Measurements from ENCODE around the genes SNX17, NRBP1, MRPL33 and FOSL2.

DNA sequence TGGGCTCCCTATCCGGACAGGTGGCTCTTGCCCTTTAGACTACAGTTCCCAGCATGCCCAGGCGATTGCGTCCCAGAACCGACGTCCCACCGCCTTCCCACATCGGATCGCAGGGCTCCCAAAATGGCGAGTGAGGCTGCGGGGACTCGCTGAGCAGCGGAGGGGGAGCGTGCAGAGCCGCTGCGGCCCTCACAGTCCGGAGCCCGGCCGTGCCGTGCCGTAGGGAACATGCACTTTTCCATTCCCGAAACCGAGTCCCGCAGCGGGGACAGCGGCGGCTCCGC is at the start of gene SNX17:
Gene SNX17, plus strand, starts transcription at position 101 of the 284 bp plus-strand sequence.
- PRO-cap: bidirectional peak, plus-strand start at position 121 of the sequence, minus-strand start outside the sequence

DNA sequence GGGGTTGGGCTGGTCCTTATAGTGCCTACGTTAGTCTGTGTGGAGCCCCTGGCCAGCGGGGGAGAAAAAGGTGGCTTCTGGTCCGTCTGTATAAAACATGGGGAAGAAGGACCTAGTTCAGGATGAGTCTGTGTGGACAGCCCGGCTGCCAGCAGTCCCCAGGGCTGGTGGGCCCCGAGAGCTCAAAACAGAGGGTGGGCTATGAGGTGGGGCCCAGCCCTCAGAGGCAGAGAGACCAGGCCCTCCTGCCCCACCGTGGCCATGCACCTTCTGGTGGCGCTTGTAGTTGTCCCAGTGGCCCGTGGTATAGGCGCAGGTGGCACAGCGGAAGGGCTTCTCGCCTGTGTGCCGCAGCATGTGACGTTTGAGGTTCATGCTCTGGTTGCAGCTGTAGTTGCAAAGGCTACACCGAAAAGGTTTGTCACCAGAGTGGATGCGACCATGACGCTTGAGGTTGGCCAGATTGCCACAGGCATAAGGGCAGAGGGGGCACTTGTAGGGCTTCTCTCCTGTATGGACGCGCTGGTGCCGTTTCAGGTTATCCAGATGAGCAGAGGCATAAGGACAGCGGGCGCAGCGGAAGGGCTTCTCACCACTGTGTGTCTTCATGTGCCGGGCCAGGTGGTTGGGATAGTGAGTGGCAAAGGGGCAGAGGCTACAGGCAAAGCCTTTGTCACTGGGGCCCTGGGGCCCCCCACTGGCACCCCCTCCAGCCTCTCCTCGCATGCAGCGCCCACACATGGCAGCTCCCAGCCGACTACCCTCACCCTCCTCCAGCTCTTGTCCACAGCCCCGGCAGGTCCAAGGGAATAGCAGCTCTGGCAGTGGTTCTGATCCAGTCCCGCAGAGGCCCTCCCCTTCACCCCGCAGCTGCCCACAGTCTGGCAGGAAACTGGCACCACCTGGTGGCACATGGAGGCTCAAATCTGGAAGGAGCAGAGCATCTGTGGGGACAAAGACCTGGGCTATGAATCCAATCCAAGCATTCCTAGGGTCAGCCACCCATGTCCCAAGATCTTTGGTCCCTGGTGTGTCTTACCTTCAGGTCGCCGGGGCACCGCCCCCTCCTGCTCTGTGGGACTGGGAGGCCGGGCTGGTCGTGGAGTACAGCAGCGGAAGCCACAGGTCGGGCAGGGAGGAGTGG is 2.7 kb downstream of the ZNF513 start:
- PRO-cap: no peak

GRCh38 chr2:27381129-27381827 is 744 bp upstream of the ZNF513 start:
- PRO-cap: no peak

DNA sequence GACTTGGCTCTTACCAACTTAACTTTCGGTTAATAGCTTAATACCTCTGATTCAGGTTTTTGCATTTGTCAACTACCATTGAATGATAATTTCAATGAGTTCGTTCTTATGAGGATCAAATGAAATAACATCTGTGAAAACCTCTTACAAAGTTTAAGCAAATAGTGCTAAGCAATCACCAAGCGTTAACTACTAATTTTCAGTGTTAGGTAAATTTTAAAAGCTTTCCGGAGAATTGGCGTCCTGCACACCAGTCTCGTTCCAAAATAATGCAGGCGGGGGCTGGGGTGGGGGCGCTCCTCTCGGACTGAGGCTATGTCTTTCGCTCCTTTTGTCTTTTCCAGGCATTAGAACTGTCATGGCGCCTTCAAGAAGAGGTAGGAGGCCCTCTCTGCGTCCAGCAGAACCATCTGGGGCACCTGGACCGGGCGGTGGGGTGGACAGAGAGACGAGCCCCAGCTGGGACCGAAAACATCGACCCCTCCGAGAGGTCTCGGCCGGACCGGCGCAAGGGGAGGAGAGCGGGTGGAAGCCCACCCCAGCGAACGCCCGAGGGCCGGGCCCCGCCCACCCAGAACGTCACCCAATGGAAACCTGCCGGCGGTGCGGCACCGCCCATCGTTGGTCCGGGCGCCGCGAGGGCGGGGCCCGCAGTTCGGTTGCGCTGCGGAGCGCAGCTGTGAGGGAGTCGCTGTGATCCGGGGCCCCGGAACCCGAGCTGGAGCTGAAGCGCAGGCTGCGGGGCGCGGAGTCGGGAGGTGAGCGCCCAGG is at the start of gene NRBP1:
Gene NRBP1, plus strand, starts transcription at position 658 of the 771 bp plus-strand sequence.
- PRO-cap: bidirectional peak, plus-strand start at position 653 of the sequence, minus-strand start at position 578 of the sequence

- PRO-cap: no peak
Observed at GRCh38 chr2:27622604-27623168, 6.1 kb downstream of the CCDC121 start.

DNA sequence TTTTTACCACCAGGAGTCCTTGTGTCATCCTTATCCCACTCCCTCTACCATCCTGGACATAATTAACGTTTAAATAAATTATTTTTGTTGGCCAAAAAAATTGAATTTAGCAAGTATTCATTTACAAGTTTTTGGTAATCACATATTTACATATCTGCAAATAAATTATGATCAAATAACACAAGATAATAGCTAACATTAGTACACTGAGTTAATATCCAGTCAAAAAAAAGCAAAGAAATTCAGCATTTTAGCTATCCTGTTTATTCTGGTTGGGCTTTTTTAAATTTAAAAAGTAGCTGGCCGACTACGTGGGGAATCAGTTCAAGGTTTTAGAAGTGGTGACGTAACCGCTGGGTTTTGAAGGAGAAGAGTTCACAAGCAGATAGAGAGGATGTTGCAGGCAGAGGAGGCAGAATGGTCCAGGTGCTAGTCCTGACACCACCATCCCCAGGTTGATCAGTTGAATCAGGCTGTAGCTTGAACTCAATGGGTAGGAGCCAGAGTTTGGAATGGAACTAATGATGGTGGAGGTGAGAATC is 43.6 kb downstream of the SLC4A1AP start:
- PRO-cap: no peak

- PRO-cap: no peak
Observed at GRCh38 chr2:27725180-27726005, 46.1 kb upstream of the MRPL33 start.

DNA sequence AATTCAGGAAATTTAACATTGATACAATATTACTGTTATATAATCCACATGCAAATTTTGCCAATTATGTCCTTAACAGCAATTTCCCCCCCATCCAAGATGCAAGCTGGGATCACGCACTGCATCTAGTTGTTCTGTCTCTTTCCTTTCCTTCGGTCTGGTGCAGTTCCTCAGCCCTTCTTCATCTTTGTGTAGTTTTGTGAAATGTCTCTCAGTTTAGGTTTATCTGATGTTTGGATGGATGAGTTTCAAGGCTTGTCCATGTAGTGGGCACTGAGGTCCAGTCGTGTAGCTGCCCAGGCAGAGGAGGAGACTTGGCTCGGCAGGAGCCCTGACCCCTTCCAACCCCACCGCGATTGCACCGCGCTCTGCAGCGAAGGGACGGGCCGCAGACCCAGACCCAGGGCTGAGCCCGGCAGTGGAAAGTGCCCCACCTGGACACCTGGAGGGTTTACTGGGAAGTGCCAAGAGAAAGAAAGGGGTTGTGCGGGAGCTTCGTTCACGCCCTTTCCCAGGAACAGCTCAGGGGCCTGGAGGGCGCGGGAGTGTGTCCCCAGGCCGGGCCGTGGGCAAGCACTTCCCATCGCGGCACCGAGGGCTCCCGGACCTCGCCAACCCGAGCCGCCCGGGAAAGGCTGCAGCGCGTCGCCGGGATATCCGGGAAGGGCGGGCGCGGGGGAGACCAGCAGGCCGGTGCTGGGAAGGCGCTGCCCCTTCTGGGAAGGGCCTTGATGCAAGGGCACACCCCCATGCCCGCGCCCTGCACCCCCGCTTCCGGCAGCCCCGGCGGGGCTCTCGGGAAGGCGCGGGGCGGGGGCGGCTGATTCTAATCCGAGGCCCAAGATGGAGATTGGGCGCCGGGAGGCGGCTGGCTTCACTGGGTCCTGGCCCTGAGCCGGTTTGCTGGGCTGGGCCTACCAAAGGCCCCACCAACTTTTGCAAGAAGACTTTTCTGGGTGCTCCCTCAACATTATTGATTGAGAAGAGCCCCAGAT is 36.2 kb upstream of the MRPL33 start:
- PRO-cap: bidirectional peak, plus-strand start at position 841 of the sequence, minus-strand start at position 603 of the sequence

DNA sequence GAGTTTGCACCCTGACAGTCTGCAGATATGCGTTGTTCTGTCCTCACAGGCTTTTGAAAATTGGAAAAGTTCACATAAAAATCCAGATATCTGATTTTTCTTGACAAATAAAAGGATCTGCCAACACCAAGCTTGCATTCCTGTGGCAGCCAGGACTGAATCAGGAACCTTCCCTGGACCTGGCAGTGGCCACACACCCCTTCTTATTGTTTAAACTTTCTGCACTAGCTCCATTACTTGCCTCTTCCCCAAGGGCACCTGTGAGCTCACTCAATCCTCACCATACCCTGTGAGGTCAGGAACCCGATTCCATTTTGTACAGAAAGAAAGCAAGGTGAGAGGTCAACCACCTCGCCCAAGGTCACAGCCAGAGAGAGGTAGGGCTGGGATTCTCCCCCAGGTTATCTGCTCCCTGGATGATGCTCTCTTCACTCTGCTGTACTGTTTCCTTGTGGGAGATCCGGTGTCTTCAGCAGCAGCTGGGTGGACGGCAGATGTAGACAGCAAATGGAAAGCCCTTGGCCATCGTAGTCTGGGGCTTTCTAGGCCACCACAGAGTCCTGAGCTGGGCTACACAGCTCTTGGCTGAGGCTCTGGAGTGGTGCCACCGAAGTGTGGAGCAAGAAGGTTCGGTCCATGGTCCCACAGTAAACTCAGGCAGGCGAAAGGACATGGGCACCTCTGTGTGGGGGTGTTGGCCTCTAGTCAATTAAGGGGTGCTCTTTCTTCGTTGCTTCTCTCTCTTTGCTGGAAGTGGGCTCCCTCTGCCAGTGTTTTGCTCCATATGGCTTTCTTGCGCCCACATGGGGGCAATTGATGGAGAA is 34.9 kb upstream of the MRPL33 start:
- PRO-cap: no peak

DNA sequence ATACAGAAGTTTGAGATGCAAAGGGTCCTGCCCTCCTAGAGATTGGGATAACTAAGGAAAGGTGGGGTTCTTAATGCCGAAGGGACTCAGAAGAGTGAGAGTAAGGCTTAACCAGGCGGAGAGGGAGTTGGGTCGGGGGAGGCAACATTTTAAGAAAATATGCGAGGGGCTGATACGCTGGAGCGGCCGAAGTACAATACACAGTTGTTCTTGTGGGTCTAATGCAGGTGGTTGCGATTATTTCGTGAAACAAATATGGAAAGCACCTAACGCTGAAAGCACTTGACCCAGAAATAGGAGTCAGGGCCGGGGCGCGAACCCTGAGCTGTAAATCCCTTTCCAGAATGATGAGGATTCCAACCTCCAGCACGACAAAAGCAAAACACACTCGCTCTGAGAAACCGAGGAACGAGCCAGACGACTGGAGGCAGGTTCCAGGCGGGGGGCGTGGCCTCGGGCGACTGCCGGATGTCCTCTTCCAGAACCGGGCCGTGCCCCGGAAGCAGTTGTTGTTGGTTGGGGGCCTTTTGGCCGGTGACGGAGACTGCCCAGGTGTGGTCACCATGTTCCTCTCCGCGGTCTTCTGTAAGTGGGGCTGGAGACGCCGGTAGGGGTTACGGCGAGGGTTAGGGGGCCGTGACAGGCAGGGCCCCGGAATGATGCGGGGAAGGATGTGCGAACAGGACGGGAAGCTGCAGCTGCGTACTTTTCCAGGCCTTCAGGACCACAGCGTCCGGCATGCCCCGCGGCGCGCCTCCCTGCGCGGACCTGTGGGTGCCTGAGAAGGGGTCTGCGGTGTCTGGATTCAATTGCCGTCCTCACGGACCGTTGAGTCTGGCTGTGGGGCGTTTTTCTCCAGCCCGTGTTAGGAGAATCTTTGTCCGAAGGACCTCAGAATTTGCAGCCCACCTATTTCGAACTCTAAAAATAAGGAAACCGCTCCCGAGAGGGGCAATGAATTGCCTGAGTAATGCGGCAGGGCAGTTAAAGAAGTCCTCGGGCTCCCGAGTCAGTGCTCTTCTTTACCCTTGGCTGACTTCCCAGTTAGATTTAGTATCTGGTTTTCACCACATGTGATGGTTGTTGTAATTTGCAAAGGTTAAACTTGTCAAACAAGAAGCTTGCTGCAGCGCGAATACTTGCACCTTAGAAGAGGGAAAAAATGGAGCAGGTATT is at the start of gene MRPL33:
Gene MRPL33, plus strand, starts transcription at position 505 of the 1,176 bp plus-strand sequence.
- PRO-cap: bidirectional peak, plus-strand start at position 505 of the sequence, minus-strand start at position 395 of the sequence

GRCh38 chr2:27888740-27889332 is 1.4 kb downstream of the RBKS start:
- PRO-cap: no peak

DNA sequence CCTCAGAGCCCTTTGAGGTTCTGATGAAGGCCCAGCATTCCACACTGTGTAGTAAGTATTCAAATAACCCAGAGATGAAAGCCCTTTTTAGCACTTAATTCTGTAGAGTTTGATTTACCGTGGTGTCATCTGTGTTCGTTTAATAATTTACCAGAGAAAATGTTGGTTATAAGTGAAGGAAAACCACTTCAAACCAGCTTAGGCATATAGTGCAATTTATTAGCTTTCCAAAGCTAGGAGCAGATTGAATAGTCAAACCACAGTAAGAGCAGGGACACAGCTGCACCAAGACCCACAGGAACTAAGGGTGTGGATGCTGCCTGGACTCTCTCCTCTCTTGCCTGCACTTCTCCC is 226.7 kb downstream of the BABAM2 start:
- PRO-cap: no peak

DNA sequence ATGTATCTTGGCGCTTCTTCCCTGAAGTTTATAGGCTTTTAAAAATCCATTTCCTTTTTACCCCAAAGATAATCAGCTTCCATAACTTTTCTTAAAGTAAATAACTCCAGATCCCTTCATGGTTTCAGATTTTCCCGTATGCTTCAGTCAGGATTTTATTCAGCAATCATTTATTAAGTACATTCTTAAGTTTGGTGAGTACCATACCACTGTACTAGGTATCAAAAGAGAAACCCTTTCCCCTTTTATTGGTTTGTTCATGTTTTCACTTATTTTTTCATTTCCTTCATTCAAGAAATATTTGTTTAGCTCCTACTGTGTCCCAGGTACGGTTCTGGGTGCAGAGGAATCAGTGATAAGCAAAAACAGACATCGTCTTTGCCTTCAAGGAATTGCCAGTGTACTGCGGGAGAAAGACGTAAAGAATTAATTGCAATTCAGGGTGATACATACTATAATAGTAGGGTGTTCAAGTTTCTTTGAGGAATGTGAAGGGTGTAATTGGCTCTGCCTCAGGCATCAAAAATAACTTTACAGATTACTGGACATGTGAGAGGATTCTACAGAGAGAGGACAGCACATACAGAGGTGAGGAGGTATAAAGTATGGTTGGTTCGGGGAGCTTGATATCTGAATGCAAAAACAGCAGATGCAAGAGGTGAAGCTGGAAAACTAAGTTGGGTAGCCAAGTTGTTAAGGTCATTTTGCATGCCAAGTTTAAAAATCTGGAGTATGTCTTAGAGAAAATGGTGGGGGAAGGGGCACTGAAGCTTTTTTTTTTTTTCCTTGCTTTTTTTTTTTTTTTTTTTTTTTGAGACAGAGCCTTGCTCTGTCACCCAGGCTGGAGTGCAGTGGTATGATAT is 227.7 kb upstream of the FOSL2 start:
- PRO-cap: no peak

- PRO-cap: no peak
Observed at GRCh38 chr2:28232313-28232617, 160.4 kb upstream of the FOSL2 start.

DNA sequence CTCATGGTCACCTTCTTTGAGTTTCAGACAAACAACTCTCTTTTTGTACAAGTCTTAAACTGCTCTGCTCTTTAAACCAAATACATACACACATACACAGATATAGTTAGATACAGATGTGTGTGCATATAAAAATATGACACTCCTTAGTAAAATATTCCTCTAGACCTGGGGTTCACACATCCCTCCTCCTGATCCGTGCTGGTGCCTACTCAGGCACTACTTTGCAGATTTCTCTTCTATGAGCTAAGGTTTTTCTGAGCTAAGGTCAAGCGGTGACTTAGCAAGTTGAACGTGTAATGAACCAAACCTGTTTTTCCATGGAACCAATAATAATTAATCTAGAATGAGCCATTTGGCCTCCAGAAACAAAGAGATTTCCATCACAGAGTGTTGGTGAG is 112.2 kb upstream of the FOSL2 start:
- PRO-cap: no peak

DNA sequence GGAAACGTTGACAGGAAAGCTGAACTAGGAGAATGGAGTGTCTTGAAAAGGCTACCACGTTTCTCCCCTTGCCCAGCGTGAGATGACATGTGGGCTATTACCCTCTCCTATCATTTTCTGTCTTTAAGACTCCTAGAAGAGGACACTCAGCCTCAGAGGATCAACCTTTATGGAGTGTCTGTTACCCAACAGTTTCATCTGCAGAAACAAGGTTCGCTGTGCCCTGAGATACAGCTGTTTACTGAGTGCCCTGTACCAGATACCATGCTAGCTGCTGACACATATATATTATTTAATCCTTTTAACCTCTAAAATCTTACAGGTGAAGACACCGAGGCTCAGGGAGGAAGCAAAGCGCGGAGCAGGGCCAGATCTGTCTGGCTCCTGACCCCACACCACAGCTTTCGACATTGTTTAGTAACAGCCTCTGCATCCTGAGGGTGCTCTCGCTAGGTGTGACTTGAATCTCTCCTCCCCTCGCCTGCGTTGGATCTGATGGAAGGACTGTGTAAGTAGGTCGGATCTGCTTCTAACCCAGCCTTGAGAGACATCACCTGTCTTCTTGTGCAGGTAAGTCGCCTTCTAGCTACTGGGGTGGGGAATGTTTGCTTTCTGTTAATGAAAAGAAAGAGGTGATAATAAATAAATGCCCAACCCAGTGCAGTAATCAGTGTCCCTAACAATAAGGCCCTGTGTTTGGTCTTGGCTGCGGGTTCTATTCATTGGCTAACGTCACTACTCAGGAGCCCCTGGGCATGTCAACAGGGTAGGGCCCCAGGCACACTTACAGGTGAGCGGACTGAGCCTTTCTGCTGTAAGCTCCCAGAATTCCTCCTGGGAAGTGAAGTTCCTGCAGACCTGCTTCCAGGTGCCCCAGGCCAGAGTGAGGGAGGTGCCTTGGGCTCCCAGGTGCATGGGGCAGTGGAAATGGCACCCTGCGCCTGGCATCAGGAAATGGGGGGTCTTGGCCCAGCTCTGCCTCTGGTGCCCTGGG is 11.5 kb upstream of the FOSL2 start:
- PRO-cap: no peak

DNA sequence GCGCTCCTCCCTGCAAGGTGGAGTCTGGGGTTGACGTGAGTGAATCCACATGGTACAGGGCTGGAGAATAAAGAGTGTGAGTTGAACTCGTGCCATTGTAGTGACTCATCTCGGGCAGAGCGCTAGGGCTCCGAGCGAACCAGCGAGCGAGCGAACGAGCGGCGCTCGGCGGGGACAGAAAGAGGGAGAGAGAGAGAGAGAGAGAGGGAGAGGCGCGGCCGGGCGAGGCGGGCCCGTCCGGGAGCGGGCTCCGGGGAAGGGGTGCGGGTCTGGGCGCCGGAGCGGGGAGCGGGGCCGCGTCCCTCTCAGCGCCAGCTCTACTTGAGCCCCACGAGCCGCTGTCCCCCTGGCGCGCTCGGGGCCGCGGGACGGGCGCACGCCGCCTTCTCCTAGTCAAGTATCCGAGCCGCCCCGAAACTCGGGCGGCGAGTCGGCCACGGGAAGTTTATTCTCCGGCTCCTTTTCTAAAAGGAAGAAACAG is at the start of gene FOSL2:
Gene FOSL2, plus strand, starts transcription at position 98 of the 481 bp plus-strand sequence.
- PRO-cap: bidirectional peak, plus-strand start at position 98 of the sequence, minus-strand start outside the sequence

DNA sequence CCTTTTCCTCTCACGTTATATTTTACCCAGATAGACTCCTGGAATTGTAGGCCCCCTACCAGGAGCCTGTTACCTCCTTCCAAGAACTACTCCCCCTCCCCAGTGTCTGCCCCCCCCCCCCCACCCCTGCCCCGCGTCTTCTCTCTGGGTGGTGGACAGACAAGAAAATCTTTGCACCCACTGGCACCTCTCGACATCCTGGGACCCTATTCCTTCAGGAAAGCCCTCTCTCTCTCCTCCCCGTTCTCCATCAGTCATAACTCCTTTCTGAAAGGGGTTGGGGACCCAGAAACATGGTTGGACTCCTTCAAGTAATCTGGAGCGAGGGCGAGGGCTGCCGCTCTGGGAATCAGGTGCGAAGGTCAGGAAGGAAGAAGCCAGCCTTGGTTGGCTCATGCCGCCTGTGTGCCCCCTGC is 1.4 kb downstream of the FOSL2 start:
- PRO-cap: no peak

- PRO-cap: no peak
Observed at GRCh38 chr2:28397803-28398129, 5.1 kb downstream of the FOSL2 start.

- PRO-cap: no peak
Observed at GRCh38 chr2:28407850-28408681, 15.4 kb downstream of the FOSL2 start.